Measurements from ENCODE around the genes PHLDA2, NAP1L4 and CHRNA10.

GRCh38 chr11:2533623-2534222, 88.9 kb downstream of the KCNQ1 start:
- RRBS, result 4% methylated on average over 6 of the region's 23 CpGs

GRCh38 chr11:2681128-2681853, 204.3 kb downstream of the CDKN1C start:
- RRBS, result no CpG with 5 or more reads among the region's 3 CpGs

- RRBS, result no CpG with 5 or more reads among the region's 5 CpGs
These were observed 189.3 kb downstream of the CDKN1C start for GRCh38 chr11:2696211-2696823.

DNA sequence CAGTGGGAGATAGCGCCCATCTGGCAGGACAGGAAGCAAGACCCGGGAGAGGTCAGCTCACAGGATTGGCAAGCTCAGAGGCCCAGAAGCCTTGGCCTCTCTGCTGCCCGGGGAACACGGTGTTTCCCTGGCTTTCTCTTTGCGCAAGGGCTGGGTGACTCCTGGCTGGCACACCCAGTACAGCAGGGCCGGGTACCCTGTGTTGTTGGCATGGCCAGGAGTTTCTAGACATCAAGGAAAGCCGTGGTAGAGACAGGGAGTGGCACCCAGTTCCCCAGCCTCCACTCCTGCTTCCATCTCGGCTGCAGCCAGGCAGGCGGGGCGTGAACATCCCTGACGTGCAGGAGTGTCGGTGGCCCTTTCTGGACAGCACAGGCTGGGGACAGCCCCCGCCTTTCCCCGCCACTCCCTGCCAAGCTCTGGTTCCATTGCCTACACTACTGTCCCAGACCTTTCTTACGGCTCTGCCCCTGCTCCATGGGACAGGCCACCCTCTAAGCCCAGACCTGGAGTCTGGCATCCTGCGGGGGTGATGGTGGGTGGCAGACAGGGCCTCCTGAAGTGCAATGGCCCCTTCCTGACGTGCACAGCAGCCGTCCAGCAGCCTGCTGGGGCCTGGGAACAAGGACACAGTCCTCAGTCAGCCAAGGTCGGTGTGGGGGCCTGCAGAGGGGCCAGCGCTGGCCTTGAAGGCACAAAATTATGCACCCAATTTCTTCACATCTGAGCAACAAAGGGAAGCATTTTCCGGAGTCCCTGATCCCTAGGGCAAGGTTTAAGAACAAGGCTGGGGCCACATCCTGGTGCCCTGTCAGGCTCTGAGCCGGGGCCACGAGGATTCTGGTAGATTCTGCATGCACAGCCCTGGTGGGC, 106.2 kb downstream of the CDKN1C start:
- RRBS, result 41% methylated on average over 7 of the region's 23 CpGs

DNA sequence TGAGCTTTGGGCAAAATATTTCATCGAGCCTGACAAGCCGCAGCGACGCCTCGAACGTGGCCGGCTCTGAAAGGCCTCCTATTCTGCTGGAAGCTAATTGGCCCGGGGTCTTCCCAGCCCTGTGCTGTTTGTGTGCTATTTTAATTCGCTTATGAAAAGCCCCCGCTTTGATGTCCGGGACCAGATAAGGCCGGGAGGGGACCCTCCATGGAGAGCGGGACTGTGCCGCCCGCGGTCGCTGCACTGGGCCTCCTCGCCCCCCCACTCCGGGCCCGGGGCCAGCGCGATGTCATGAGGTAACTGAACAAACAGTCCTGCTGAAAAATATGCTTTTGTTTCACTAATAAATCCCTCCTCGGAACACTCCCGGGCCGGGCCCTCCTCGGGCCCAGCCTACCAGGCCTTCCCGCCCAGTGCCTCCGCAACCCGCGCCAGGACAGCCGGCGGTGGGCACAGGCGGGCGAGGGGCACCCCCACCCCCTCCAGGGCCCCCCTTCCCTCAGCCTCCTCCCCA, 78.3 kb downstream of the CDKN1C start:
- RRBS, result 43% methylated on average over 15 of the region's 34 CpGs

GRCh38 chr11:2883450-2883955, 2.1 kb downstream of the CDKN1C start:
- RRBS, result 14% methylated on average over 11 of the region's 23 CpGs

DNA sequence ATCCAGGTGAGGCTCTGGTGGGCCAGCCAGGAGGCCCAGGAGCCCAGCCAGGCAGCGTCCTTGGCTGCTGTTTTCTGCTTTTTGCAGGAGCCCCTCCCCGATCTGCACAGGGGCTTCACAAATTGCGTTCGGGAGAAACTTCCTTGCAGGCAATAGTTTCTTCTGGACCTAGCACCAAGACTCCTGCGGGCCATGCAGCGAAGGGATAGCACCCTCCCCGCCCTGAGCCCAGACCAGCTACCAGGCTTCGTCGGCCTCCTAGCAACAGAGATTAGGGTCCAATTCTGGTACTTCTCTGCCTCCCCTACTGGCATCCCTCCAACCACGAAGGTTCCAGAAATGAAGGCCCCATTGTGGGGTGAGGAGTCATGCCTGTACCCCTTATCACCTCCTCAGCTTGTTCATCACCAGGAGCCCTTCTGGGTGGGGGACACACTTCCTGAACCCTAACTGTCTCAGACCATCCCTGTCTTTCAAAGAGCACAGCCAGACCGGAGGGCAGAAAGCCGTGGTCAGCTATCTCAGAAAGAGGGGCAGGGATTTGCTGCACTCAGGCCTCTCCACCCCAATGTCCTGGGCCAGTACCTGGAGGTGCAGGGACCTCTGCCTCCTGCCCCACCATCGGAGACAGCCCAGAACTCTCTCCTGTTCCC, 1.8 kb downstream of the PHLDA2 start:
- RRBS, result no CpG with 5 or more reads among the region's 13 CpGs

GRCh38 chr11:2928744-2929460, at the start of gene PHLDA2:
PHLDA2 (minus strand) TSS chr11:2929420.
- RRBS, result 2% methylated on average over 15 of the region's 91 CpGs

GRCh38 chr11:2975332-2976160, 16.6 kb downstream of the NAP1L4 start:
- RRBS, result no CpG with 5 or more reads among the region's 11 CpGs

DNA sequence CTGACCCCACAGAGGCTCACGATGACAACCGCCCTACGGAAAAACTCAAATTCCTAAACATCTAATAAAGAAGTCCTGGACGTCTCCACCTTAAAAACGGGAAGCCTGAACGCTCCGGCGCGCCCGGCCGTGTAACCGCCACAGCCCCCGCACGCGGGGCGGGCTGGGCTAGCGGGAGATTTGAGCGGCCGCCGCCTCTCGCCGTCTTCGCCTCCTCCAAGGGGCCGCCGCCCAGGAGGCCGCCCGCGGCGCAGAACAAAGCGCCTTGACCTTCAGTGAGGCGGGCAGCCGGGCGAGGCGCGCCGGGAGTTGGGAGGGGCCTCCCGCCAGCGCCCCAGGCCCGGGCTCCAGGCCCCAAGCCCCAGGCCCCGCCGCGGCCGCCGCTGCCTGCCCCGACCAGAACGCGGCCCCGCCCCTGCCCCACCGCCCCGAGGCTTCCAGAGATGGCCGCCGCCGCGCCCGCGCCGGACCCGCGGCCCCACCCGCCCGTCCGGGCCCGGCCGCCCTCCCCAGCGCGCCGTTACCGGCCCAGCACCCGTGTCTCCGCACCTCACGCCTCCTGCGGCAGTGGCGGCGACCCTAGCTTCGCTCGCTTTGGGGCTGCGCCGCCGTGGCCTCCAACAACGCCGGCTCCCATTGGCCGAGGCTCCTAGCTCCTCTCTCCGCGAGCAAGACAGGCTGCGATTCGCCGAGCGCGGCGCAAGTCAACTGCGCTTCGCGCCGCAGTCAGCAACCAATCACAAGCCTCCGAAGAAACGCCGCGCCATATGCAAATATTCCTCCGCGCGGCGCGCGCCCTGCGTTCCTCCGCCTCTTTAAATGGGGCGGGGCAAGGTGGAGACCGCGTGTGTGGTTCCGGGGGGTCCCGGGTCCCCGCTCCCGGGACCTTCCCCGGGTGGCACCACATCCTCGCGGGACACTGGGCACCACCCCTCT, at the start of gene NAP1L4:
TSS of gene NAP1L4 (minus strand) at position 625 of the 936 bp plus-strand sequence.
- RRBS, result 2% methylated on average over 7 of the region's 116 CpGs

GRCh38 chr11:3041519-3042143, 15.6 kb downstream of the CARS1 start:
- RRBS, result no CpG with 5 or more reads among the region's 9 CpGs

DNA sequence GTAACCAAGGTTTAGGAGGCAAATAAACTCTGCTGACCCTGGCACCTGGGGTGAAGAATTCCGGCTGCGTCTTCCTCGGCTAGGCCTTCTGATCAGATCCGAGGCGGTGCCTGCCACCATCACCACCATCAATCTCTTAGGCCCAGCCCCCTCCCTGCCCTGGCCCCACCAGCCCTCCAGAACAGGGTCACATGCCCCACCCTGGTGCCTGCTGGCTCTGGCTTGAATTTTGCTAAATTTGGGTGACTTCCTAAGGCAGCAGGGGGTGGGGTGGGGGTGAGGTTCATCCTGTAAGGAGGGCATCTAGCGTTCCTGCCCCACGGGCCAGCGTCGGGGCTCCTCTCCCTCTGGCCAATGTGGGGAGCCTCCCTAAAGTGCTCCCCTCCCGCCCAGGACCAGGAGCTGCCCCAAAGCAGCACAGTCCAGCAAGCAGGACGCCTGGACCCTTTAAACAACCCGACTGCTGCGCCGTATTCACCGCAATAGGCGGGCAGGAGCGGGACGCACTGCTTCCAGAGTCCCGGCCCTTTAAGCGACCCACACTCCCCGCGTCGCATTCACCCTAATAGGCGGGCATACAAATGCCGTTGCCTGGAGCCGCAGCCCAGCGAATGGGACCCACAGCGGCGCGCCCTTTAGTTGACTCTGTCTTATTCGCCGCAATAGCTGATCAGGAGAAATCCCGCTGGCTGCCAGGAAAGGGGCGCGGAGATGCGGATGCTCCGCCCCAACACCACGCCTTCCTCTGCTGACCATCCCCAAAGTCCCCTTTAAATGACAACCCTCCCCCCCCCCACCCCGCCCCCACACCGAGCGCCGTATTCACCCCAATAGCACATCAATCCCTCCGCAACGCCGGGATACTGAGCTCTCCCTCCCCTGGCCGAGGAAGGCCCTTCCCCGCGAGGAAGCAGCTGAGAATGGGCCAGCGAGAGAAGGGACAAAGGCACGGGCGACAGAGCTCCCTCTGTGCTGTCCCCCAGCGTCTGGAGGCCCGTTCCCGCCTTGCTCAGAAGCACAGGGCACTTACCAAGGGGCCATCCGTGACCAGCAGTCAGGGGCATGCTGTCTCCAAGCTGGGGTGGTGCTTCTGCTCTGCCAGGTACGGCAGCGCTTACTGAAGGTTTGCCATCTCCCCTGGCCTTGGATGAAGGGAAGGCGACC, 4.8 kb downstream of the OSBPL5 start:
- RRBS, result no CpG with 5 or more reads among the region's 58 CpGs

DNA sequence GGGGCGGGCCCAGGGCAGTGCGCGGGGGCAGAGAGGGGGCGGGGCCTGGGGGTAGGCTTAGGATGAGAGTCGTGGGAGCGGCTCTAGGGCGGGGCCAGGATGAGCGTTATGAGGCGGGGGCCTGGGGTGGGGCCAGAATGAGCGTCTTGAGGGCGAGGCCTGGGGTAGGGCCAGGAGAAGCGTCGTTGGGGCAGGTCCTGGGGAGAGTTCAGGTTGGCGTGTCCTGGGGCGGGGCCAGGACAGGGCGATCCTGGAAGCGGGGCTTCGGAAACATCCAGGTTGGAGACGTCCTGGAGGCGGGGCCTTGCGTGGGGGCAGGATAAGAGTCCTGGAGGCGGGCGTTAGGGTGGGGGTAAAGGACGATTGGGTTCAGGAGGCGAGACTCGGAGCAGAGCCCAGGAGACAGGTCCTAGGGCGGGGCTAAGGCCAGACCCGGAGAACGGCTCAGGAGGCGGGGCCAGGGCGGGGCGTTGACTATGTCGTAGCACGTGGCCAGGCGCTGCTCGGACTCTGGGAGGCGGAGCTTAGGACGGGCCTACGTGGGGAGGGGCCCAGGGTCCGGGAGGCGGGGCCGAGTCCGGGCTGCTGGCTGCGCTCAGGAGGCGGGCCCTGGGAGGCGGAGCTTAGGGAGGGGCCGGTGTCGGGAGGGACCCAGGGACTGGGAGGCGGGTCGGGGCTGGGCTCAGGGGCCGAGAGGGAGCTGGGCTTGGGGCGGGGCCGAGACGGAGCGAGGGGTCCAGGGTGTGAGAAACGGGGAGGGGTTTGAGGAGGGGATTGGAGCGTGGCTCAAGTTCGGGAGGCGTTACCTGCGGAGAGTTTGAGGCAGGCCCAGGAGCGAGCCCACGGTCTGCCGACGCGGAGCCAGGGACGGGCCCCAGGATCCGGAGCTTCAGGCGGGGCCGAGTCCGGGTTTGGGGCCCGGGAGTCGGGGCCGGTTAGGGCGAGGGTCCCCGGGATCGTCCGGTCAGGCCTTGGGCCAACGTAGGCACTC, 43.9 kb upstream of the ZNF195 start:
- RRBS, result no CpG with 5 or more reads among the region's 78 CpGs

DNA sequence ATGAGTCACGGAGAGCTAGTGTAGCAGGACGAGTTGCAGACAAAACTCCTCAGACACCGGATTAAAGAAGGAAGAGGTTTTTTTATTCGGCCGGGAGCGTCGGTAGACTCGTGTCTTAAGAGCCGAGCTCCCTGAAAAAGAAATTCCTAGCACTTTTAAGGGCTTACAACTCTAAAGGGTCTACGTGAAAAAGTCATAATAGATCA, 94.5 kb upstream of the ZNF195 start:
- RRBS, result no CpG with 5 or more reads among the region's 10 CpGs

DNA sequence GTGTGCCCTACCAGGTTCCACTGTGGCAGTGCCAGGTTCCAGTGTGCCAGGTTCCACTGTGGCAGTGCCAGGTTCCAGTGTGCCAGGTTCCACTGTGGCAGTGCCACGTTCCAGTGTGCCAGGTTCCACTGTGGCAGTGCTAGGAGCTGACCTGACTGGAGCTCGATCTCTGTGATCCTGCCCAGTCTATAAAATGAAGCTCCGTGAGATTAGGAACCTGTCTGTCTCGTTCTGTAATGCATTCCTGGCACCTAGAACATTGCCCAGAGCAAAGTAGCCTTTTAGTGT, 36.1 kb downstream of the ART5 start:
- RRBS, result no CpG with 5 or more reads among the region's 4 CpGs

DNA sequence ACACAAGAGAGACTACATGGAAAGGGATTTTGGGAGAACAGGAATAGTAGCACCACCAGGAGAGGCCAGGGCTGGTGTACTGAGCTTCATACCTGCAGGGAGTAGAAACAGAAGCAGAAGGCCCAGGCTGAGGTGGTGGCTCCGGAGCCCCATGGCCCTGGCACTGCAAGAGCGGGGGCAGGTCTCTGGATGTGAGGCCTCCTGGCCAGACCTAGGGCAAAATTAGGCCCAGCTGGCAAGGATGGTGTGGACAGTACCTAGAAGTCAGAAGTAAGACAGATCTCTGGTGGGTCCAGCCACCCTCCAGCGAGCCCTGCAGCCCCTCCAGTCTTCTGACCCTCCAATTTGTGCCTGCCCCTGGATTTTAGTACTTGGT, at the start of gene CHRNA10:
TSS of gene CHRNA10 (minus strand) at position 225 of the 376 bp plus-strand sequence.
- RRBS, result no CpG with 5 or more reads among the region's 3 CpGs

GRCh38 chr11:3750632-3750831, 46.8 kb downstream of the NUP98 start:
- RRBS, result no CpG with 5 or more reads among the region's 3 CpGs

DNA sequence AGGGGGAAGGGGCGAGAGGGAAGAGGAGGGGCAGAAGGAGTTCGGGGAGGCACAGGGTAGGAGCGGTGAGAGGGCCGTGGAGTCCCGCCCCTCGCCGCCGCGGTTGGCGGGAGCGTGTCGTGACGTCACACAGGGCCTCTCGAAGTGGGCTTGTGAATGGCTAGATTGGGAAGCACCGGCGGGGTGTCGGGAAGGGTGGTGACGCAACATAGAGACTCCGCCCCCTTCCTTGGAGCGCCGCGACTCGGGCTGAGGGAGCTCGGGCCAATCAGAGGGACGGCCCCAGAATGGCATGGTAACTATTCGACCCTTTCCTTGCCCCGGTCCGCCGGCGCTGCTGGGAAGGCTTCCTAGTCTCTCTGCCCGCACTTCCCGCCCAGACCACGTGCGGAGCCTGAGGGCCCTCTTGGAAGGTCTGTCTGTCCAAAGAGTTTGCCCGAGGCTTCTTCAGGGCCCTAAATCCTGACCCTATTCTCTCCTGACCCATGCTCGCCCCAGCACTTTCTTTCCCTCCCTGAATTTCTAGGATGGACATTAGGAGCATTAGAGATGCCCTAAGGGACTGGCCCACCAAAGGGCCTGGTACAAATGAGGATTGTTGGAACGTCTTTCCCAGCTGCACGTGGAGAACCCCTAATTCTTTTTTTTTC, 459 bp upstream of the NUP98 start:
- RRBS, result no CpG with 5 or more reads among the region's 38 CpGs

GRCh38 chr11:3827336-3828418, 13.1 kb downstream of the RHOG start:
- RRBS, result no CpG with 5 or more reads among the region's 37 CpGs